AG04449 (cell line): ENCODE measurements around the gene VEZT.

GRCh38 chr12:93361533-93362052 is 16.1 kb upstream of the NUDT4 start:
- RRBS, result no CpG with 5 or more reads among the region's 4 CpGs

DNA sequence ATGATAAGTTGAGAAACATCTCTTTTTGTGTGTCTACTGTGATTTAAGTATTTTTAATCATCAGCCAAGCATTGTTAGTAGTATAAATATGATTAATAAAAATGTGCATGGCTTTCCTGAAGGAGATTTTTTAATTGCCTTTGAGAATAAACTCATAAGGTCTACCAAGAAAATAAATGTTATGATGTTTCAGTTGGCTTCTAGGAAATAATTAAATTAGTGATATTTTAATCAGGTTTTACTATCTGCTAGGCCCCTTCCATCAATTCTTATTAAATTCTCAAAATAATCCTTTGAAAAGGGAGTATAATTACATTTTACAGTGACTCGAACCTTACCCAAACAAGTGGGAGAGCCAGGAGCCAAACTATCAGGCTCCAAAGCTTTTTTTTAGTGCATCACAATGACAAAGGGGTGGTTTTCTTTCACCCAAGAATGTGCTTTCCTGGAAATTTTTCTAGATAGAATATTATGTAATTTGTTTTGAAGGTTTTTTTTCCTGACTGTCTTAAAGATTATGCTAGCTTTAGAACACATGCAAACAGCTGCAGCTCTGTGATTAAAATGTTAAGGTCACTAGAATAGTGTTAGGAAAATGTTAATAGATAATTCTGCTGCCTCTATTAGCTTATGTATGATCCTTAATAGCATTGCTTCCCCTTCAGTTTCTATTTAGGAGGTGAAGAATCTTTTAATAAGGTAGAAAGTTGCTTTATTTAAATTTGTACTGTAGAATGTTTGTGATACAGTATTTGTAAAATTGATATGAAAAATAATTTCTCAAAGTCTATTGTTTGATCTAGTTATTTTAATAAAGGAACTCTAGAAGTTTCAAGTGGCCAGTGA is 34.6 kb downstream of the MRPL42 start:
- RRBS, result no CpG with 5 or more reads among the region's 1 CpG

GRCh38 chr12:93518640-93519161 is 51.4 kb downstream of the MRPL42 start:
- RRBS, result no CpG with 5 or more reads among the region's 6 CpGs

GRCh38 chr12:93570697-93571377 is 1.6 kb upstream of the SOCS2 start:
- RRBS, result 3% methylated on average over 23 of the region's 85 CpGs

- RRBS, result no CpG with 5 or more reads among the region's 13 CpGs
These were observed 513 bp downstream of the SOCS2 start for GRCh38 chr12:93573077-93573298.

DNA sequence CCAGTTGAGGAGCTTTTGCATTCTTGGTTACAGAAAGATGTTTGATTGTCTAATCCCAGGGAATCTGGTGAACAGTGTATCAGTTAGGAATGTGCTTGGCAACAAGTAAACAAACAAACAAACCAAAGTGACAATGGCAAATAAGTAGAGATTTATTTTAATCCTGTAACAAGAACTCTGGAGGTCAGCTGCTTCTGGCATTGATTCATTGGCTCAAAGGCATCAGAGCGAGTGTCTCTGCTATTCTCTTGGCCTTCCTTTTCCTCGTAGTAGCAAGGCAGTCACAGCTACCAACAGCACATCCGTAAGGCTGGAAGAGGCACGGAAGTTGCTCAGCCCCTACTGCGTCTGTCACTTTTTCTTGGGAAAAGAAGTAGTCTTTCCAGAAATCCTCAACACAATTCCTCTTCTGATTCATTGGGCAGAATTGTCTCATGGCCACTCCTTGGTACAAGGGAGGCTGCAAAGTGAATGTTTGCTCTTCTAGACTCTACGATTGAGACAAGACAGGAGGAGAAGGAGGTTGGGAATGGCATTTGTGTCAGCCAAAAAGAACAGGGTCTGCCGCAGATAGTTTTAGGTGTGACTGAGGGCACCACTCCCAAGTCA is 37.3 kb downstream of the CRADD start:
- RRBS, result no CpG with 5 or more reads among the region's 7 CpGs

- RRBS, result no CpG with 5 or more reads among the region's 2 CpGs
These were observed 99.4 kb downstream of the CRADD start for GRCh38 chr12:93776581-93777050.

GRCh38 chr12:93784329-93784865 is 107.2 kb downstream of the CRADD start:
- RRBS, result no CpG with 5 or more reads among the region's 7 CpGs

DNA sequence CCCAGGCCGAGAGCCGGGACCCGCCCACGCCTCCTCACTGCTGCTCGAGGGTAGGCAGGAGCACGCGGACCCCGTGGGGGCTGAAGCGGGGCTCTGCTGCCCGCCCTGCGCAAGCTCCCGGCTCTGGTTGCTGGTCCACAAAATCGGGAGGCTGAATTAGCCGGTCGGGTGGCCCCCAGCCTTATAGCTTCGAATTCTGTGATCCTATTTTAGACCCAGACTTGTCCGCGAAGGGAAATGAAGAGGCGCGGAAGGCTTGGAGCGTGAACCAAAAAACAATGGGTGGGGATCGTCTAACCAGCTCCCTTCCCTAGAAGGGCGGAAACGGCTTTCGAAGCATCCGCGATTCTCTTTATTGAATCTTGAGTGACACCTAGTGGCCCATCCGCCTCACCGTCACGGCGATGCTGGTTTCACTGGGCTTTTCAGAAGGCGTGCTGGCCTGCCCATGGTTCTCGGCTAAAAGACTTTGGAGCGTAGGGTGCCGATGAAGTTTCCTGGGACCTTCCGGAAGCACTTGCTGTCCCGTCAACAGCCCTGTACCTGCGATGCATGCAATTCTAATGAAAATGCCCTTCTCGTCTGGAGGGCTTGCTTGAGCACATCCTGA is 46.2 kb upstream of the PLXNC1 start:
- RRBS, result 2% methylated on average over 9 of the region's 39 CpGs

DNA sequence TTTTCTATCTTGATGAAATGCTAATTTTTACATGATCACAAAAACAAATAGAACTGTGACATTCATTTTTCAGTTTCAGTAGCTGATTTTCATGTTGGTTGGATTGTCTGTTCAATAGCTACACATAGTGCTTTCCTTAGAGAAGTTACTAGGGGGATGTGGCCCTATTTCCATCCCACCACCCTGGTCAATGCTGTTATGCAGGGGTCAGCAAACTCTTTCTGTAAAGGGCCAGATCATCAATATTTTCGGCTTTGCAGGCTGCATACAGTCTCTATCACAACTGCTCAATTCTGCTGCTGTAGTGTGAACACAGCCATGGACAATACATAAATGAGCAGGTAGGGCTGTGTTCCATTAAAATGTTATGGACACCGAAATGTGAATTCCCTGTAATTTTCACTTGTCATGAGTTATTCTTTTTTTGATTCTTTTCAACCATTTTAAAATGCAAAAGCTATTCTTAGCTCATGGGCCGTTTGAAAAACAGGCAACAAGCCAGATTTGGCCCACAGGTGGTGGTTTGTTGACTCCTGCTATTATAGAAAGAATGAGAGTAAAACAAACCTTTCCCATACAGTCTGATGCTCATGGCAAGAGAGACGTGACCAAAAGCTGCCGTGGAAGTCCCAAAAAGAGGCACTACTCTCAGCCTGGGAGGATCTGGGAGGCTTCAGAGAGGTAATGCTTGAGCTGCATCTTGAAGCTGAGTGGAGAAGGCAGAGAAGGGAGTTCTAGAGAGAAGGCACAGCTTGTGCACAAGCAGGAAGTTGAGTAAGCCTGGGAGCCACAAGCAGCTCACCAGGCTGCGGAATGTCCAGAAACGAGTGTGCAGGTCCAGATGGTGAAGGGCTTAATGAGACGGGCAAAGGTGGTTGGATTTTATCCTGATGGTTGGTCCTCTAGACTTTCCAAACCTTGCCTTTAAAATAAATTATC is 9.4 kb downstream of the PLXNC1 start:
- RRBS, result no CpG with 5 or more reads among the region's 8 CpGs

GRCh38 chr12:94207377-94207695 is 59.0 kb downstream of the PLXNC1 start:
- RRBS, result no CpG with 5 or more reads among the region's 1 CpG

- RRBS, result no CpG with 5 or more reads among the region's 3 CpGs
These were observed 95.9 kb downstream of the PLXNC1 start for GRCh38 chr12:94244313-94244551.

- RRBS, result no CpG with 5 or more reads among the region's 12 CpGs
These were observed 69.9 kb downstream of the CEP83 start for GRCh38 chr12:94389737-94390270.

GRCh38 chr12:94557786-94558380 is 92.5 kb downstream of the TMCC3 start:
- RRBS, result no CpG with 5 or more reads among the region's 2 CpGs

DNA sequence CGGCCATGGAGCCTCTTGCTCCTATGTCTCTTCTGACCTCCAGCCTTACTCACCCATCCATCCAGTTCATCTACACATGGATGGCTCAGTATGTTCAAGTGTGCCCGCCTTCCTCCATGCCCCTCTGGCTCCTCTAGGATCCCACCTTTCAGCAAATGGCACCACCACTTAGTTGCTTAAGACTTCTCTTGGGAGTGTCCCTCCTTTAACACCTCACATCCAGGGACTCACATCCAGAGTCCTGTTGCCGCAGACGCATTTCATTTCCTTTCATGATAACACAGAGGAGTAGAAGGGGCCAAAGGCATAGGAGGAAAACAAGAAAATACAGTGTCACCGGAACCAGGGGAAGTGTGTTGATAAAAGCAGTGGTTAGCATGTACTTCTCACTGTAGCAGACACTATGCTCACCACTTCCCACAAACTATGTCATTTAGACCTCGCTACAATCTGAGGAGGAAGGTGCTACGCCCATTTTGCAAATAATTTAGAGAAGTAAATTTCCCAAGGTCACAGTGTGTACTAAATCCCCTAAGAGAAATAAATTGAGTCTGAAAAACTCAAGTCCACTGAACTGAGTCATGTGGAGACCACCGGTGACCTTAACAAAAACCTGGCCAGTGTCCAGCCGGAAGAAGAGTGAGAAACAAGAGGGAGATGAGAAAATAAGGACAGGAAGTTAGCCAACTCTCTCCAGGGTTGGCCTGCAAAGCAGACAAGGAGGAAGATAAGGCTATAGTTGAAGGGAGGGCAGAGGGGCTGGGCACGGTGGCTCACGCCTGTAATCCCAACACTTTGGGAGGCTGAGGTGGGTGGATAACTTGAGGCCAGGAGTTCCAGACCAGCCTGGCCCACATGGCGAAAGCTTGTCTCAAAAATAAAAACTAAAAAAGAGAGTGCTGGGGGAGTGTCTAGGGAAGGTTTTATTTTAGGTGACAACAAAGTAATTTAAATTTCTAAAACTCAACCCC is 25.7 kb upstream of the TMCC3 start:
- RRBS, result no CpG with 5 or more reads among the region's 12 CpGs

- RRBS, result no CpG with 5 or more reads among the region's 4 CpGs
These were observed 58.6 kb upstream of the NR2C1 start for GRCh38 chr12:95131999-95132433.

DNA sequence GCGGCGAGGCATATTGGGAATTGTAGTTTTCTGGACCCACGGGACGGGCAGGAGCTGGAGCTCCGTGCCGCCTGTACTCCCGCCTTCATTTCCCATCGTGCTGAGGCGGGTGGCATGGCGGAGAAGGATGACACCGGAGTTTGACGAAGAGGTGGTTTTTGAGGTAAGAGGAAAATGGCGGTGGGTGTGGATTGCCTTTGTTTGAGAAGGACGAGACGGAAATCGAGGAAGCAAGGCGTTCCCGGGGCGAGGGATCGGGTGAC is at the start of gene VEZT:
Gene VEZT, plus strand, starts transcription at position 84 of the 263 bp plus-strand sequence.
- RRBS, result 3% methylated on average over 2 of the region's 20 CpGs

- RRBS, result no CpG with 5 or more reads among the region's 3 CpGs
These were observed 12.7 kb downstream of the VEZT start for GRCh38 chr12:95230084-95230918.

GRCh38 chr12:95380841-95381514 is 93.0 kb upstream of the METAP2 start:
- RRBS, result no CpG with 5 or more reads among the region's 8 CpGs